Cardiac ventricle fibroblast (primary cell): ENCODE data around the gene TRPV1.

DNA sequence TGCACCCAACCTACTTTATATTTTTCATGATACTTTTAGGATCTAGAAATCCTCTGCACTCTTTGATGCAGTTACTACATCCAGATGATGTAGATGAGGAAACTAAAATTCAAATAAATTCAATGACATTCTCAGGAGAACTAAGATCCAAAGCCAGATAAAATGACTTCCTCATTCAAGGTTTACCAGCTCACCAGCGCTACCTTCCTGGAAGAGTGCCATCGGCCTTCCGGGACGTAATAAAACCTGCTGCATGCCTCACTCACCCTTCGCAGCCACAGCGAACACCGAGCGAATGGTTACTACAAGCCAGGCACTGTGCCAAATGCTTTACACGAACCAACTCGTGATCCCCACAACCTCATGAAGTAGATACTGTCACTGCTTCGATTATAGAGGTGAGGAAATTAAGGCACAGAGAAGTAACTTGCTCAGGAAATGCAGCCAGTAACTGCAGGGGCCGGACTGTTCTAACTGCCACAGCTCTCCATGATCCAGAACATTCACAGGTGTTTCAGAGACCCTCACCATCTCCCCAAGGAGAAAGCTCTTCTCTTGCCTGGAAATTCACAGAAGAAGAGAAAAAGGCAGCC, 46.6 kb downstream of the HIC1 start:
- RAMPAGE, long total RNA: no peak

- RAMPAGE, long total RNA: no peak
Observed at GRCh38 chr17:2137246-2137730, 82.4 kb downstream of the HIC1 start.

DNA sequence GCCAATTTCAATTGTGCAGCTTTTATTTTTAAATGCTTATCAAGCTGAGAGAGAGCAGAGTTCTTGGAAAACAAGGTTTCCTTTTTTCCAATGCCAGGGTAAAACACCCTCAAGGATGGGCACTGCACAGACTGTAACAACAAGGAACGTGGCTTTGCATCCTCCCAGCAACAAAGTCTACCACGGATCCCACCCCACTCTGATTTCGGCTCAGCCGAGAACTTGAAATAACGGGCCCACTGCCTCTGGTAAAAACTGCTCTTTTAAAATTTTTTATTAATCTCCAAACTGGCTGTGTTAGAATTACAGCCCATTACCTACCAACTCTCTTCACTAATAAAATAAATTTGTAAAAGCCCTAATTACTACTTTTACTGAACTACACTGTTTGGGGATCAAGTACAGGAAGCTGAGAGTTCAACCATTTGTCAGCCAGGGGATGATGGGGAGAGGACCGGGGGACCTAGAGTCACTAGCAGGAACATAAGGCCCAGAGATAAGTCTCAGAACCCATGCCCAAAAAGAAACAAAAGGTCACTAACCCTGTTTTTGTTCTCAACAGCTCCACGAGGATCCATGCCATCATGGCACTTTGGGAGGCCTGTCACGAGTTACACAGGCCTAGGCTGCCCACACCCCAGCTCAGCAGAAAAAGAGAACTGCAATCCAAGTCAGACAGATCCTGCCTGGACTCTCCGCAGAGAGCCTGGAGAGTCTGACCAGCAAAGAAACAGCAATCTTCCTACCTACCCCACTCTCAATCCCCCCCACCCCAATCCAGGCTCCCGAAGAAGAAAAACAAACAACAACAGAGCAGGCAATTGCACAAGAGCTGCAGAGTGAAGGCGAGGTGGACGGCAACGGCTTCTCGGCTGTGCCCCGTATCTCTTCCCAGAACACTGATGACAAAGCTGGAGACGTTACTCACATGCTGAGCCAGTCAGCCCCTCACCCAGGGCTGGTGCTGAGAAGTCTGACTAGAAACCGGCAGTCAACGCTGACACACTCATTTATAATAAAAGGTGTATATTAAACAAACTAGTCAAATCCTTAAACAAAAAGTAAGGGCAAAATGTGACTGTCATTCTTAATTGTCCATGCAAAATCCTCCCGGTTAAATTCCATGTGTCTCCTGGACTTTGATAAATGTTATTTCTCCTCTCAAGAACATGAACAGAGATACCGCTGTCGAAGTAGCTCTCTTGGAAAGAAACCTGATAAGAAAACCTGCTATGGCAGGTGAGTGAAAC, 89.6 kb downstream of the SMG6 start:
- RAMPAGE, long total RNA: no peak

GRCh38 chr17:2333387-2333904, 2.8 kb downstream of the TSR1 start:
- RAMPAGE, long total RNA: no peak

DNA sequence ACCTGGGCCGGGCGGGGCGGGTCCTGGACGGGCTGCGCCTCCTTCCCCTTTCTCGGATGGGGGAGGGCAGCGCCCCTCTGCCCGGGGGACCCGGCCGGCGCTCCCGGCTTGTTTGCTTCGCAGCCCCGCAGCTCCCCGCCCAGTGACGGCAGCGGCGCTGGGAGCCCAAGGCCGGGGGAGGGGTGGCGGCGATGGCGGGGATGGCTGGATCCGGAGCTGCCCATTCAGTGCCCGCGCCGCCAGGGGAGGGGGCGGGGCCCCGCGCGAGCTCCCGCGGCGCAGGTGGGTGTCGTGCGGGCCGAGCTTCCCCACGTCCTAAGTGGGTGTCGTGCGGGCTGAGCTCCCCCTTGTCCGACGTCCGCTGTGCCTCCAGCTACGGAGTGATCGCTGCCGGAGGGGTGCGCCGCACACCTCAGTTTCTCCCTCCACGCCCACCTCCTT, 567 bp downstream of the SGSM2 start:
- RAMPAGE, long total RNA: no peak

DNA sequence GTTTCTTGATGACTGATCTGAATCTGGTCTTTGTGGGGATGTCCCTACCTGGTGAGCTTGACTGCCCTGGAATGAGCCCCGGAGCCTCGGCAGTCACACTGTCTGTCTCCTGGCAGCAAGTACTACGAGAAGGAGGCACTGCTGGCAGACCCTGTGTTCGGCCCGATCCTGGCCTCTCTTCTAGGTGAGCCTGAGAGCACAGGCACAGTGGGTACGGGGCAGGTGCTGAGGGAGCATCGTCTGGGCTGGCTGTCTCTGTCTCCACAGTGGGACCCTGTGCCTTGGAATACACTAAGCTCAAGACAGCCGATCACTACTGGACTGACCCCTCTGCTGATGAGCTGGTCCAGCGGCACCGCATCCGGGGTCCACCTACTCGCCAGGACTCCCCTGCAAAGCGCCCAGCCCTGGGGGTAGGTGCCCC, 25.4 kb downstream of the SGSM2 start:
- RAMPAGE, long total RNA: no peak

DNA sequence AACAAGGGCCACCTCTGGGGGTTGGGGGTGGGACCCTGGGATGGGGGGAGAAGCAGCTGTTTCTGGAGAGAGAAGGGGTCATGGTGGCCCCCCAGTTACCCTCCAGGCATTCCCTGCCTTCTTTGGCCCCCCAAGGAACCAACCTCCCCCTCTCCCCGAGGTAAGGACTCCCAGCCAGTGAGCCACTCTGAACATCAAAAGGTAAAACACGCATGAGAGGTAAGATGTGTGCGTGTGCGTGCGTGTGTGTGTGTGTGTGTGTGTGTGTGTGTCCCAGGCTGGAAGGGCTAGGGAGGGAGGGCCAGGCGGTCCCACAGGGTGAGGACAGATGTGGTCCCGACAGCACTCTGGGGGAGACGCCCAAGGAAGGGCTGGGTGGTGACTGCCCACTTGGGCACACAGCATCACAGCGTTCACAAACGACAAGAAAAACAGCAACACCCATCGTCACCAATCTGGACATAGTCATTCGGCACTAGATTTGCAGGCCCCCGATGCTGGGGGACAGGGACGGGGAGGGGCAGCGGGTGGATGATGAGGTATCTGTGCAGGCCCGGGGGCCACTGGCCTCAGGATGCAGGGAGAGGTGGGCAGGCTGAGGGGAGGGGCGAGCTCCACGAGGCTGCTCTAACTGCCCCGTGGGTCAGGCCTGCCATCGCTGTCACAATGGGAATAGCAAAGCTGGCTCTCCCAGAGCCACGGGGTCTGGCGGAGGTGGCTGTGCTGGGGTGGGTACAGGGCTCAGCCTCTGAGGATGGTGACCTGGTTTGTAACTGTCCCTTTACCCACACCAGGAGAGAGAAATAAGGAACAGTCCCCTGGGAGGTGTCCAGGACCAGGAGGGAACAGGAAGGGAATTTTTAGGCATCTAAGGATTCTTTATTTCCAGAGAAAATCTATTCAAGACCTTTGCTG, 16.2 kb downstream of the MNT start:
- RAMPAGE, long total RNA: no peak

- RAMPAGE, long total RNA: no peak
Observed at GRCh38 chr17:2393932-2394550, 6.8 kb downstream of the MNT start.

DNA sequence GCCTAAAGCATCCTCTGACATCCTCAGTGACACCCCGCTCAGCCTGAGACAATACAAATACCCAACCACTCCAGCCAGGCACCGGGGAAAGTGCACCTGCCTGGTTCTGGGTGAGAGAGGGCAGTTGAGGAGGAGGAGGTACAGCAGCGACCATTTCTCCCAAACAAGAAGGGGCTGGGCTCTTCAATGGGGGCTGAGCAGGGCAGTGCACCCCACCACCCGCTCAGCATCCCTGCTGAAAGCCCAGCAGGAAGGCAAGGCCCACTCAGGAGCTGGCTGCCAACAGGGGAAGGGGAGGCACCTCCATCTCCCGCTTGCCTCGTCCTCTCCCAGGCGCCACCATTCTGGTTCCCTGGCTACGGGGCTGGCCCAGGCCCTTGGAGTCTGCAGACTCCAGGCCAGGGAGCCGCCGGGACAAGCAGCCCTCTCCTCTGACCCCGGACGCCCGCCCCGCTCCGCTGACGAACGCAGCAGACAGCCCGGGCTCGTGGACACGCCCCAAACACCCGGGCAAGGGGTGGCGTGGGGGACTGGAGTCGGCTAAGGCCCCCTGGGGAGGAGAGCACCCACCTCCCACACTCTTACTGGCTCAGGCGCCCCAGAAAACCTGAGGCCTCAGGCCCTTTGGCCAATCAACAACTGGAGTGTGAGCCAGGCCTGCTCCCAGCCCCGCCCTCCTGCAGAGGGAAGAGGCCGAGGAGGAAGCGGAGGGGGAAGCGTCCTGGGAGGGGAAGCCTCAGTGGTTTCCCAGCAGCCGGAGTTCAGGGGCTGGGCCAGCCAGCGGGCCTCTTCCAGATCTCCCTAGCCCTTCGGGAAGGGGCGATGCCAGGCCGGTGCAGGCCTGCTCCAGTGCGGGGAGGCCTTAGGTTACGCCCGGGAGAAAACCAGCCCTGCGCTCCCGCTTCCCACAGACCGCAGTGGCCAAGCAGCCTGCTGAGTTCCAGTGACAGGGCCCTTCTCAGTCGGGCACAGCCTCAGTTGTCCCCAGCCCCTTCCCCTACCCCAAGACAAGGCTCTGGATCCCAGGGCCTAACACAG, 4.2 kb downstream of the MNT start:
- RAMPAGE, long total RNA: no peak

DNA sequence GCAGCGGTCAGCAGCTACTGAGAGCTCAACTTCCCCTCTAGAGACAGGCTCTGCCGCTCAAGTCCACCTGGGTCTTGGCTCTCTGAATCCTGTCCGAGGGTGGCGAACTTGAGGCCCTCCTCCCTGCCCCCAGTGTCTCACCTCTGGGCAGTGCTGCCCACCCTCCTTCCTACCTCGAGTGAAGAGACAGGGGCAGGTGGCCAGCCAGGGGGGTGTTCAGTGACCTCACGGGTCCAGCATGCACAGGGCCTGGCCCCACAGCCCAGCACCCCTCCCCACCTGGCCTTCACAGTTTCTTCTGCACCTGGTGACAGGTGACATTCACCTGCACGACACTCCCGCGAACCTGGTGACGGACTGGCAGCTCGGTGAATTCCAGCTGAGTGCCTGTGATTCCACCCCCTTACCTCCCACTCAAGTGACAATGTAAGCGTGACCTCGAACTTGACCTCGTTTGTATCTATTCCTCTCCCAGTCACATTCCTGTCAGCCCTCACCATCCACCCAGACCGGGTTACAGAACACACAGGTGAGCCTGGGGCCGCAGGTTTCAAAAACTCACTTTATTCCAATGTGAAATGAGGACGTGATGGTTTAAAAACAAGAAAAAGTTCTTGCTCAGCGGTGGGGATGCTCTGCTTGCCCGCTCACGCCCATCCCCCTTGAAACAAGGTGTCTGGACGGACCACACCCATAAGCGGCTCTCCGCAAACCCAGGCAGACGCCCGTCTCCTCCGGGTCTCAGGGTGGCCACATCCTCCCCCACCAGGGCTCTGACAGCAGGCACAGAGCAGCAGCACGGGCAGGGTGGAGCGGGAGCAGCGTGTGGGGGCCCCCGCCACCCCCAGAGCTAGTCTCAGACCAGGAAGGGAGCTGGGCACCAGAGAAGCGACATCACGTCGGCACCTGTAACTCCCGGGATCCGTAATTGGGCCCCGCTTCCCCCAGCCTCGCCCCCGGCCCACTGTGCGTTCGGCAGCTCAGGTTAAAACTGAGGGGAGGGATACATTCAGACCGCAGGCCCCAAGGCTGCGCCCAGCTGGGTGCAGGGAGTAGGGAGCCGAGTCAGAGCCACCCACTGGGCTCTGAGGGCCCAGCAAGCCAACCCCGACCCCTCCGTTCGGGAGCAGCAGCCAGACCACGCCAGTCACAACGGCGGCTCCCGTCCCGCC, 22.3 kb downstream of the CLUH start:
- RAMPAGE, long total RNA: no peak

GRCh38 chr17:2704349-2704665, 7.3 kb downstream of the CLUH start:
- RAMPAGE, long total RNA: no peak

GRCh38 chr17:2709020-2709757, 2.4 kb downstream of the CLUH start:
- RAMPAGE, long total RNA: no peak

DNA sequence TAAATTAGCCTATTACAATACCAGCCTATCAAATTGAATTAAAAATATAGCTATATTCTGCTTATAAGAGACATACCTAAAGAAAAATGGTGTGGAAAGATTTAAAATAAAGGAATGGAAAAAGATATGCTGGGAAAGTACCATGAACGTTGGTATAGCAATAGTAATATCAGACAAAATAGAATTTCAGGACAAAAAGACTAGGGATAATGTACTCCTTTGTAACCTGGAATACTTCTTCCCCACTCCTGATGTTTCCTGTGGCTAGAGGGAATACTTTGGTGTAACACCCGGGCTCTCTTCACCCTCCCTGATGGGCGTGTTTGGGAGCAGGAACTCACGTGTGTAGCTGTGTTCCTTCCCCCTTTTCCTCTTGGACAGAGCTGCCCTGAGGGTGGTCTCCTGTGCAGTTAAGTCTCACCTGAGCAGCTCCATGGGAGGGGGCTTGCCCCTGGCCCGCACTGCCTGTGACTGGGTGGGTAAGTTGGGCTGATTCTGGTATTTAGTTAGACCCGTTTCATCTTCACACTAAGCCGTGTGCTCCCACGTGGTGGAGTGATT, 88.0 kb downstream of the OR1D5 start:
- RAMPAGE, long total RNA: no peak

- RAMPAGE, long total RNA: no peak
Observed at GRCh38 chr17:3029474-3029838, 34.0 kb downstream of the OR1D5 start.

DNA sequence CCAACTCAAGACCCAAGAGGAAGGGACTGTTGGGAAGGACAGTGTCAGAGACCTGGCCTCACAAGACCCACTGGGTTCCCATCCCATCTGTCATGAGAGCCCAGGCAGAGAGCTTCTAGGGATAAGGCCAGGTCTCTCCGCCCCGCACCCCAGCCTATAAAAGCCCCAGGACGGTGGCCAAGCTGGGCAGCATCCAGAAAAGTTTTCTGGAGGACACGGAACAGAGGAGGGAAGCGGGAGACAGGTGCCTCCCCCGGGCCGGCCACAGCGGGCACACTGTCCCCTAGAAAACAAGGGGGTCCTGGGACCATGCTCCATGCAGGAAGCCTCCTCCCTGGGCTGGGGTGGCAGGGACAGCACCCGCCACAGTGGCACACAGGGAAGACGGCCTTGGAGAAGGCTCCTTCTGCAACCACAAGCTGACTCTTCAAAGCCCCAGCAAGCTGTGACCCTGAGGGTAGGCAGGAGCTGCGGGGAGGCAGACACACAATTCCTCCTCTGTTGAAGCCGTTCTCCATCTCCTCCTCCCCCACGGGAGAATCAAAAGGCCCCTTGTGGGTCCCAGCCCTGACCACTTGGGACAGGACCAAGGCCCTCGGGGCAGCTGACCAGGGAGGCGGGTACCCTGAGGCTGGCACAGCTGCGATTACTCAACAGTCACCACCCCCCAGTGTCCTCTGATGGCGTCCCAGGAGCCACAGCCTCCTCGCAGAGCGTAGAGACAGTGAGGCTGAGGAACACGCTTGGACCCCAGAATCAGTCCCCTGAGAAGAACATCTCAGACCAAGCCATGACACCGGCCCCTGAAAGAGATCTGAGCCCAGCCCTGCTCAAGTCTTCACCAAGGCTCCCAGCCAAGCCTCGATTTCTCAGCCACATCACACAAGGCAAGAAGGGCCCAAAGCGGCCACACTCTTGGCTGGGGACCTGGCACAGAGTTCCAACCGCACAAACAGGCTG, 26.1 kb downstream of the TRPV3 start:
- RAMPAGE, long total RNA: no peak

GRCh38 chr17:3592011-3592753, 17.0 kb downstream of the TRPV1 start:
- RAMPAGE, long total RNA: no peak

- RAMPAGE, long total RNA: no peak
Observed at GRCh38 chr17:3609252-3609475, at the start of gene TRPV1. Gene TRPV1 (minus strand): TSS chr17:3609411.

DNA sequence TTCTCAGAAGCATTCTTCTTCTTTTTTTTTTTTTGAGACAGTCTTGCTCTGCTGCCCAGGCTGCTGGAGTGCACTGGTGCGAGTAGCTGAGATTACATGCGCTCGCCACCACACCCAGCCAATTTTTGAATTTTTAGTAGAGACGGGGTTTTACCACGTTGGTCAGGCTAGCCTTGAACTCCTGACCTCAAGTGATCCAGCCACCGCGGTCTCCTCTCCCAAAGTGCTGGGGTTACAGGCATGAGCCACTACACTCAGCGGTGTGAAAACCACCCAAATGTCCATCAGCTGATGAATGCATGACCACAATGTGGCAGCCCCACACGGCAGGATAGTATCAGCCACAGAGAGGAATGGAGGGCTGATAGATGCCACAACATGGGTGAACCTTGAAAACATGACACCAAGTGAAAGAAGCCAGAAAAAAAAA, 2.1 kb downstream of the P2RX5 start:
- RAMPAGE, long total RNA: no peak

DNA sequence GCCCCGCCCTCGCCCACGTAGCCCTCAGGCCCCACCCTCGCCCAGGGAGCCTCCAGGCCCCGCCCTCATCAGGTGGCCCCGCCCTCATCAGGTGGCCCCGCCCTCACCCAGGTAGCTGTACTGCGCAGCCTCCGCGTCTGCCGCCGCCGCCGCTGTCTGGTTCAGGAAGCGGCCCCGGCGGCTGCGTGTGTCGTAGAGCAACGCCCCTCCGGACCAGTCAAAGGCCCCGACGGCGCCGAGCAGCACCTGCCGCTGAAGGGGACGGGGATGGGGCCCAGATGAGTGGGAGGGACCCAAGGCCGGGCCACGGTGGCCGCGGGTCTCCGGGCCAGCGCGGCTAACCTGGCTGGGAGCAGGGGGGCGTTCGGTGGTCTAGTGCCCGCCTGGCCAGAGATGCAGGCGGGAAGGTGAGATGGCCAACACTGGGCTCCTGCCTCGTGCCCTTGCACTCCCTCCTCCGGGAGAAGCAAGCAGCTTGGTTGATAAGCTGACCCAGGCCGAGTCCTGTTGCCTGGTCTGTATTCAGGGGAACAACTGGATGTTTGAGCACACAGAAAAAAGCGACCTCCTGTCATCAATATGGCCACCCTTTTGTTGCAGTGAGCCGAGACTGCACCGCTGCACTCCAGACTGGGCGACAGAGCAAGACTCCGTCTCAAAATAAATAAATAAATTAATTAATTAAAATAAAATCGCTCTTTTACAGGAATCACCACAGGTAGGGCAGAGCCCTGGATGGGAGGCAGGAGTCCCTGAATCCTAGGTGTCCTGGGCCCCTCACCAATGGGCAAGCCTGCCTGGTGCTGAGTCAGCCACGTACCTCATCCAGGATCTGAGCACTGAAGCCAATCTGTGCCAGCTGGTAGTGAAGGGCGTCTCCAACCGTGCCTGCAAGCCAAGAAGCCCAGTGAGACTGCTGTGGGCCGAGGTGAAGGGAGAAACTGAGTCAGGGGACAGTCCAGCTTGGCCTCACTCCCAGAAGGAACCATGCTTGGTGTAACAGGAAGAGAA, 31.6 kb downstream of the HASPIN start:
- RAMPAGE, long total RNA: no peak

DNA sequence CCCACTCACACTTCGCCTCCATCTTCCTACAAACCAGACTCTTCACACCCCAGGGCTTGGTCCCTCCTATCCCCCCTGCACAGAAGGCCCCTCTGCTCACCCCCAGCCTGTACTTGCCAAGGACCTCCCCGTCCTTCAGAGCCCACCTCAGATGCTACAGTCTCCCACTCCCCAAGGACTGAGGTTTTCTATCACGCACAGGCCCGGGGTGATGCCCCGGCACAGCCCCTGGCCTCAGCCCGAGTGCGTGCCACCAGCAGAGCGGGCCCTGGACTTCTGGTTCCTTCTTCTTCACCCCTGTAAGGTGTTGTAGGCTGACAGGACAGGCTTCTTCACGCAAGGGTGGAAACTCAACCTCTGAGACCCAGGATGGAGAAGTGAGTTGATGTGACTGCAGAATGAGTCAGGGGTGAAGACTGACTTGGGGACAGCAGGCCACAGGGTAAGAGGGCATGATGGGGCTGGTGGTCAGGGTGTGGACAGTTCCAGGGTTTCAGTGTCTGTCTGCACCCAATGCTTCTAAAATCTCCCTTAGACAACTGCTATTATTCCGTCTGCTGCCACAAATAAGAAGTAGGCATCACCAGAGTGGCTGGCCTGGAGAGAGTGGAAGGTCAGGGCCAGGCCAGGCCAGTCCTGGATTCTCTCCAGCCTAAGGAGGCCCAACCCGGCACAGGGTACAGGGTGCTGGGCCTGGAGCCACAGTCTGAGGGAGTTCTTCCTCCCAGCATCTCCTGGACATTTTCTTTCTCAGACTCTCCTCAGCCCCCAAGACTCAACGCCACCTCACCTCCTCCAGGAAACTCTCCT, 2.4 kb downstream of the ITGAE start:
- RAMPAGE, long total RNA: no peak